Fibroblast of villous mesenchyme (primary cell): ENCODE measurements around the genes MGST1, RERGL, SLCO1B3, GOLT1B and GYS2.

DNA sequence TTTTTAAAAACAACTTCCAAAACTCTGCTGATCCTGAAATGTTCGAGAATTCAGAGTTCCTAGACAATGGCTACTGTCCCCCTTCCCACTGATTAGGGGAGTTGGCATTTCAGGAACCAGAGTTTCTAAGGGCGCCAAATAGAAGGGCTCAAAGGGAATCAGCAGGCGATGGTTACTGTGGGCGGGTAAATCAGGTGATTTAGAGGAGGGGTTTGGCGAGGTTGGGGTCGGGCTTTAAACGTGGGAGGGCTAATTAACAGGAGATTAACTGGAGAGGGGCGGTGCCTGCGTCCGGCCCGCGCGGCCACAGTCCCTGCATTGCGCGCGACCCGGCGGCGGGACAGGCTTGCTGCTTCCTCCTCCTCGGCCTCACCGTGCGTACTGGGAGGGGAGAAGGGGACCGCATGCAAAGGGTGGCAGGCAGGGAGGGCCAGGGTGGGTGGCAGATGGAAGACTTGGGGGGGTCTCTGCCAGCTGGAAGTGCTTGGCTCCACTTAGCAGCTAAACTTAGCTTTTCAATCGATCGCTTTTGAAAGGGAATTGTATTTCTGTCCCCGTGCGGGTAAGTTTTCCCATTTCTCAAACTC, at the start of gene MGST1:
Gene MGST1, plus strand, starts transcription at position 309 of the 587 bp plus-strand sequence.
- CAGE, long polyA plus RNA = start-site peak on the plus strand centred at position 325 of the sequence, 71 bp wide, 6,242 and 3,251 reads in 2 replicates

- CAGE, long polyA plus RNA = start-site peak on the minus strand at chr12:16363852-16363906, 8 and 6 reads in 2 replicates; start-site peak on the plus strand at chr12:16363861-16364283, 3,391 and 2,039 reads in 2 replicates
Observed at GRCh38 chr12:16363710-16364592, 16.5 kb downstream of the MGST1 start.

- CAGE, long polyA plus RNA = no peak
Observed at GRCh38 chr12:16524302-16524689, 81.7 kb downstream of the LMO3 start.

GRCh38 chr12:16606210-16607306, 596 bp upstream of the LMO3 start:
- CAGE, long polyA plus RNA = no peak

GRCh38 chr12:18089882-18090346, at the start of gene RERGL:
TSS of gene RERGL (minus strand) at chr12:18090193.
- CAGE, long polyA plus RNA = no peak

DNA sequence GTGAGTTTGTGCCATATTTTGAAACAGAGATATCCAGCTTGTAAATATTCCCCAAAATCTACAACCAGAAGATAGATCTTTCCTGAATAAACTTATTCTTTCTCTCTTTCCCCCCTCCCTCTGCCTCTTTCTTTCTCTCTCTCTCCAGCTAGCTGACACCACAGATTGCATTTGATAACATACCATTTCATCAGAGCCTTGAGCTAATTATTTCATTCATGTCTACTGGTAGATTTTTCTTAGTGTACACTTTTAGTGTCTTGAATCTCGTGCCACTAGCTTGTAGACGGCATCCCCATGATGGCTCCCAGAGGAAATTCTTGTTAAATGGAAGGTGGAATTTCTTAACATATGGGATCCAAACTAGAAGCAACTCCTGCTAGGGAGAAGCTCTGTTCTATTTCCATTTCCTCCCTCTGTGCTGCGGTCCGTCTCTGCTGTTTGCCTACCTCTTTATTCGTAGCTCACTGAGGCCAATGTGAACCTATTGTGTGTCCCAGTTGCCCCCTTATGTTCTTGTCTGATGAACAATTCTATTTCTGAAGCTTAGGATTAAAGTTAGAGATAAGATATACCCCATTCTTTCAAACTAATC, 491 bp downstream of the PIK3C2G start:
- CAGE, long polyA plus RNA = no peak

GRCh38 chr12:19146775-19147547, 17.4 kb downstream of the PLEKHA5 start:
- CAGE, long polyA plus RNA = no peak

GRCh38 chr12:19348059-19348580, 91.2 kb upstream of the AEBP2 start:
- CAGE, long polyA plus RNA = no peak

GRCh38 chr12:19462459-19462932, 23.2 kb downstream of the AEBP2 start:
- CAGE, long polyA plus RNA = no peak

DNA sequence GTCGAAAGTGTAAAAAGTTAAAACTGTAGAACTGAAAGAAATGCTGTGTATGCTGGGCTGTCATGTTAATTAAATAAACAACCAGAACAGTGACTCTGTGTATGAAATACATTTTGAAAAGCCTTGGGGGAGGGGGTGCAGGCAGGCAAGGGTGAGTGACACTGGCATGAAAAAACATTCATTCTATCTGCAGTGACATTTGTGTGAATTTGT, 5.9 kb downstream of the PDE3A start:
- CAGE, long polyA plus RNA = no peak

DNA sequence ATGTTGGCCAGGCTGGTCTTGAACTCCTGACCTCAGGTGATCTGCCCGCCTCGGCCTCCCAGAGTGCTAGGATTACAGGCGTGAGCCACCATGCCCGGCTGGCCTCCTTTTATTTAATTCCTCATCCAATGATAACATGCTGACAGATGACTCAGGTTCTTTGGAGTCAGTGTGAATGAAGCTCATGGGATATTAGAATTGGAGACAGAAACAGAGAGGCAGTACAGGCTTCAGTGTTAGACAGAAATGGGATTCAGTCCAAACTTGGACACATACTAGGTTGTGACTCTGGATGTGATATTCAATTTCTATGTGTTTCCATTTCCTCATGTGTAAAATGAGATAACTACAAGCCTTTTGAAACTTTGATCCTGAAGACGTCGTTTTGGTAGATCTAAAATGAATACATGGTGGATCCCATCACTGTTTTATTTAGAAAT, 47.3 kb downstream of the PDE3A start:
- CAGE, long polyA plus RNA = no peak

- CAGE, long polyA plus RNA = no peak
Observed at GRCh38 chr12:20420006-20420983, 52.0 kb downstream of the PDE3A start.

- CAGE, long polyA plus RNA = no peak
Observed at GRCh38 chr12:20527345-20527889, 159.1 kb downstream of the PDE3A start.

- CAGE, long polyA plus RNA = no peak
Observed at GRCh38 chr12:20810321-20810932, at the start of gene SLCO1B3. TSS of gene SLCO1B3 (plus strand) at chr12:20810705.

GRCh38 chr12:21354045-21354326, 18.7 kb upstream of the IAPP start:
- CAGE, long polyA plus RNA = no peak

DNA sequence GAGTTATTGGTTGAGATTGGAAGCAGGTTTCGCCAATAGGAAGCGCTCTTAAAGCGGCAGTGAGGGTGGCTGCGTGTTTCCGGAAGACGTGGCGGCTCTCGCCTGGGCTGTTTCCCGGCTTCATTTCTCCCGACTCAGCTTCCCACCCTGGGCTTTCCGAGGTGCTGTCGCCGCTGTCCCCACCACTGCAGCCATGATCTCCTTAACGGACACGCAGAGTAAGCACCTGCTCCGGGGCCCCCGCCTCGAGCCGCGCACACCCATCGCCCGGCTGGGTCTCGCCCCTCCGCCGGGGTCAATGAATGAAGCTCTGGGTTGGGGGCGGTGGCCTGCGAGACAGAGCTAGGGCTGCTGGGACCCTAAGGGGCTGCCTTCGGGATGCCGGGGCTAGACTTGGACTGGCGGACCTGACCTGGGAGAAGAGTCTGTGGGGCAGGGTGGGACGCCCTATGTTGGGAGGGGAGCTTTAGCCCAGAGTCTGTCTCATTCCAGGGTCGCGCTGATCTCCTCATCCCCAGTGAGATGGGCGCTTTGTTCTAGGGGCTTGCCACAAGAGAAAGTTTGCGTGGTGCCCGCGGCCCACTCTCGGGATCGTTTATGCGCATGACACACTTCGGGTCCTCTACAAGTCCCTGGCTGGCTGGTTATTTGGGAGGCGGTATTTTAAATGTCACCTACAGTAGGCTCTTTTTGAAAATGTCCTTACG, at the start of gene GOLT1B:
Gene GOLT1B, plus strand, starts transcription at position 59 of the 707 bp plus-strand sequence.
- CAGE, long polyA plus RNA = start-site peak on the plus strand centred at position 107 of the sequence, 67 bp wide, 216 and 249 reads in 2 replicates

- CAGE, long polyA plus RNA = no peak
Observed at GRCh38 chr12:21526791-21527201, 700 bp downstream of the SPX start.

DNA sequence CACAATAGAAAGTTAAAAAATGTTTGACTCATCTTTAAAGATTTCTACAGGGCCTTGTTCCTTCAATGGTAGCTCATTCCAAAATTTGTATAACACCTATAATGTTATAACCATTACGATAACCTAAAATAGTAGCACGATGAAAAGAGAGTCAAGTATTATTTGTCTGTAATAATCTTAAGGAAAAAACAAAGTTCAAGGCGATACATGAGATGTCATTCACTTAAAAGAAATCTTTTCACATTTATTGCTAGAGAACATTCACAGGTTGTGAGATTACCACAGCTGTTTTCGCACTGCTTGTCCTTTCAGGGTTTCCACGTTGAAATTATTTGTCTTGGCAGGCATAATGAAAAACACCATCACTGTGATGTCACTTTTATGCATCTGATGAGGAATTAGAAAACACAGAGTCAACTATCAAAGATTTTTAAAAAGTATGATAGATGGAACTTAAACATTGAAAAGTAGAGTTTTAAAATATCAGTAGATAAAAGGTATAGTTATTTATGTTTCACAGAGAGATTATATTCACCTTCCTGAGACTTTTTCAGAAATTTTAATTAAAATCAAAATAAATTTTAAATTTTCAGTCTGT, 34.1 kb downstream of the SPX start:
- CAGE, long polyA plus RNA = no peak

DNA sequence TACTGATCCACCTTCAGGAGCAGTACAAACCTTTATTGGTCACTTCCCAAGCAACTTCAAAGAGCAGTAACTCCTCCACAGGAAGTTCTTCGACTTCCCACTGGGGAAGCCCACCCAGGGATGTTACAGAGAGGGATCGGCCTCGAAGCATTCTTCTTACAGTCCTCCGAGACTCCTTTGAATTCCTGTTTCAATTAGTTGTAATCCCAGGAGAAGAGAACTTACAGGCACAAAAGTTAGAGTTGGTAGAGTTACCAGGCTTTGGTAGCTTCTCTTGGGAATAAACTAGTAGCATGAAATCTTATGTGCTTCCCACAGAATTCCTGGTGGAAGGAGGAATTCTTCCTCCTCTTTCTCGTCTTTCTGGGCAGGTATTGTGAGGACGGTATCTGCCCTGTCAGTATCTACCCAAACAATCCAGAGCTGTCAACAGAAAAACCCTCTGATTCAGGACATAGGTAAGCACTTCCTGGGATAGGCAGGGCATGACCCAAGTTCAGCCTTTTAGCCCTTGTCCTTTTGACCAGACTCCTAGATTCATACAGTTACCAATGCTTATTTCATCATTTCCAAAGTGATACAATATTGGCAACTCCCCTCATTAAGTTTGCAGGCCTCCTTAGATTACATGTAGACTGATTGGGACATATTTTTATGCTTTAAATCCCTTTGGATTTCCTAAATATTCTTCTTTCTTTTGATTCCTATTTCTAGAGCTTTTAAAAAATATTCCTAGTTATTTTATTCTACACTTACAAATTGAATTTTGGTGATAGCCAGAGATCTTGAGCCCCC, at the start of gene GYS2:
Gene GYS2, minus strand, starts transcription at position 406 of the 795 bp plus-strand sequence.
- CAGE, long polyA plus RNA = no peak

DNA sequence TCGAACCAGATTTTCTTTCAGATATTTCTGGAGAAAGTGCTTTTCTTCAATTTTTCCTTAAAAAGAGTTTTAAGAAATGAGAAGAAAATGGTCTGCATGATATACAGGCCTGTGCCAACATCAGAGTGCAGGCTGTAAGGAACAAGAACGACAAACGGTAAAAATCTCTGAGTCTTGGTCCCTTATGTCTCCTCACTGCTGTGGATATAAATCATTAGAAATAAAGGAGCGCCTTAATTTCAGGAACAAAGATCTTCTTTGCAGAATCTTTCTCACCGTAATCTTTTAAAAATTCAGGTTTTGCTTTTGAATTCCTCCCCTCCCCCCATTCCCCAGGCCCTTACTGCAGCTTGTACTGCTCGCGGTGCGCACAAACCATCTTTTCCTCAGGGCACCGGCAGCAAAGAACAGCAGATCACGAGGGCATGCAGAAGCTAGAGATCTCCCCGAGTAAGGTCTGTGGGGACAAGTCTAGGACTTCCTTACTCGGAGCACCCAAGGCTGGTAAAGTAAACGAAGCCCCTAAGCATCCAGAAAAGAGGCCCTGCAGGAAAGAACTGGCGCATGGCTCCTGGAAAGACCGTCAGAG, 904 bp downstream of the LDHB start:
- CAGE, long polyA plus RNA = no peak